Mammary epithelial cell (primary cell): ENCODE measurements around the genes ZNF318 and ABCC10.

DNA sequence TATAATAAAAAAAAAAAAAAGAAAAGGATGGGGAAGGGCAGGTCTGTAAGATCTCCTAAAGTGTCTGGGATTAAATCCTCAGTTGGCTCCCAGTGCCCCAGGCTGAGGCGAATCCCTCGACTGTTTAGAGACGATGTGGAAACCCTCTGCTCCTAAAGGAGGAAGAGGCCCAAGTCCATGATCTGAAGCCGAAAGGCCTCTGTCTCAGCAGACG lies 69.5 kb upstream of the MRPS10 start:
- CAGE, long polyA plus RNA = no peak
- RRBS = no CpG with 5 or more reads among the region's 5 CpGs

DNA sequence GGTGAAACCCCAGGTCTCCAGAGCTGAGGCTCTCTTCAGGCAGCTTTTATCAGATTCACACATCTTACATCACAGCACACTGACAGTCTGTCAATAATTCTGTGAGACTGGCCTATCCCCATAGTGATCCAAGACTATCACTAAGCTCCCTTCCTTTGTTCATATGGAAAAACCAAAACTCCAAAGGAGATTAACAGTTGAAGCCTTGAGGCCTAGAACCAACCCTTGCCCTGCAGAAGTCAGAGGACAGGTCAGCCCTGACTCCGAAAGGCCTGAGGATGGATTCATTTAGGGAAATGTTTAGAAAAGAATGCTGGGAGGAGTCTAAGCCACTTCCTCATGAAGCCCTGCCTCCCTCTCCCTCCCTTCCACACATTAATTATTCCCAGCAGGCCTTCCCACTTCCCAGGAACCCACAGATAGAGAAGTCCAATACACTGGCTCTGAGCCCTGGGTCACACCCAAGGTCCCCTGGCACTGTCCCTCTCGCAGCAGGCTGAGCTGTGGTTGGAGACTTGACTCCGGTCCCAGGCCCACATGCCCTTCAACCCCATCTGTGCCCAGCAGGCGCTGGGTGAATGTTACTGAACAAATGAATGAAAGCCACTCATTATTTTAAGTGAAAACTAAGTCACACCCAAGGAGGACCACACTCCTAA lies 23.1 kb downstream of the TRERF1 start:
- CAGE, long polyA plus RNA = no peak
- RRBS = no CpG with 5 or more reads among the region's 4 CpGs

GRCh38 chr6:42452665-42453038 lies 926 bp upstream of the TRERF1 start:
- CAGE, long polyA plus RNA = no peak
- RRBS = no CpG with 5 or more reads among the region's 31 CpGs

- CAGE, long polyA plus RNA = no peak
Measured at GRCh38 chr6:42777503-42777855, 4.4 kb upstream of the BICRAL start.

DNA sequence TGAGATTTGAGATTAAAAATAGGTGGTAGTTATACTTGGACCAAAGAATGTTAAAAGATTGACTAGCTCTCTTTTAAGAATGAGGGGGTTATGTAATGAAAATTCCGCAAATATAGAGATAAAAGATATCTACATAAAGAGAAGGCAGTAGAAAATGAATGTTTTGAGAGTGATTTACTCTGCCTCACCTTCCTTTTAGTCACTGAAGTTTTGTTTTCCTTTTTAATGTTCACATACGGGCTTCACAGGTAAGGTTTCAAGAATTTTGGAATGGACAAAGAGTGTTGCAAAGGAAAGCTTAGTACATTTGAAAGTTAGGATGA lies 794 bp upstream of the BICRAL start:
- CAGE, long polyA plus RNA = no peak
- RRBS = no CpG with 5 or more reads among the region's 2 CpGs

DNA sequence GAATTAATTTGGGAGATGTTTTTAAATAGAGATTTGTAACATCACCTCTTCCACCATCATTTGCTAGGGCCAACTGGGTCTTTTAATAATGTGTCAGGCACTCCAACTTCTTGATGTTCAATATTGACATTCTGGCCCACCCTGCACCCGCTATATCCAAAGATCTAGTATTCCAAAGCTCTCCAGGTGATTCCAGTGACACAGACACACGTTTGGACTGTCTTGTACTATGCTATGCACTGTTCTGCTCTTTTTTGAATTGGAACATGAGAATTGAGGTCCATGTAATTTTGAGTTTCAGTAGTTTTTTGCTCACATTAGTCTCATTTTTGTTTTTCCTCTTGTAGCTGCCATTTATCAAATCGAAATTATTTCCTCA lies 2.9 kb downstream of the BICRAL start:
- CAGE, long polyA plus RNA = no peak
- RRBS = no CpG with 5 or more reads among the region's 3 CpGs

DNA sequence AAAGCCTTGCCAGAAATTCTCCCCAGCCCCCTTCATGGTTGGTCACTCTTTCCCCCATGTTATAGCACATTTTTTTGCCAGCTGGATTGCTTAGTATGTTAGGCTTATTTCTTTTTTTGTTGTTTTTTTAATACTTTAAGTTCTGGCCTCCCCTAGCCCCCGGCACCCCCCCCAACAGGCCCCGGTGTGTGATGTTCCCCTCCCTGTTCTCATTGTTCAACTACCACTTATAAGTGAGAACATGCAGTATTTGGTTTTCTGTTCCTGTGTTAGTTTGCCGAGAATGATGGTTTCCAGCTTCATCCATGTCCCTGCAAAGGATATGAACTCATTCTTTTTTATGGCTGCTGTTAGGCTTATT lies 27.1 kb downstream of the BICRAL start:
- CAGE, long polyA plus RNA = no peak
- RRBS = no CpG with 5 or more reads among the region's 3 CpGs

DNA sequence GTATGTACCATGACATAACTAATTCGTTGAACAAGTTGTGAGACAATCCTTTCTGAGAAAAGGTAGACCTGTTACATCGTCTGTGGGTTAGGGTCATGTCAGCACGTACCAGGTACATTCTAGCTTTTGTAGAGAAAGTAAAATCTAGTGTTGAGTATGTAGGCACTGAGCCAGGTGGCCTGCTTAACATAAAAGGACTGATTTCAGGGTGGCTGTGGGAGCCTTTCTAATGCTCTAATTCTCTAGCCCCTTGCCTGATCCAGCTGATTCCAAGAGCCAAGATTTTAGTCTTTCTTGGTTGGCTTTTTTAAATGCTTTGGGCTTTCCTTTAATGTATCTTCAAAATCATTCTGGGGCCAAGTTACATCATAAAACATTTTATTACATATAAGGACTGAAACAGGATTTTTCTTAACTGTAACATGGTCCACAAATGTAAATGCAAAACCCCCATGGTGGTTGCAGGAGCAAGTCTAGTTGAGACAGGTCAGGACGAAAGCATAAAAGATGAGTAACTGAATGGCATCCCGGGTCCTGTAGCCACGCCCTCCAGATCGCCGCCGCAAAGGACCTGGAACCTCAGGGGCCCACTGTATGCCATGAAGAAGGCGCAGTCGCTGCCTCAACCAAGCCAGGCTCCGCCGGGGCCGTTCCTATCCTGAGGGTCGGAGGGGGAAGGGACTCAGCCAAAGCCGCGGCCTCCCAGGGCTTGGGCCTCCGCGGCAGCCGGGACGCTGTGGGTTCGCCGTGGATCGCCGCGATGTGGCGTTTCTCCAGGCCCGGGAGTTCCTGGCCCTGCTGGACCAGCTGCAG lies 511 bp downstream of the C6orf226 start:
- CAGE, long polyA plus RNA = no peak
- RRBS = under 1% methylated on average over 16 of the region's 28 CpGs

DNA sequence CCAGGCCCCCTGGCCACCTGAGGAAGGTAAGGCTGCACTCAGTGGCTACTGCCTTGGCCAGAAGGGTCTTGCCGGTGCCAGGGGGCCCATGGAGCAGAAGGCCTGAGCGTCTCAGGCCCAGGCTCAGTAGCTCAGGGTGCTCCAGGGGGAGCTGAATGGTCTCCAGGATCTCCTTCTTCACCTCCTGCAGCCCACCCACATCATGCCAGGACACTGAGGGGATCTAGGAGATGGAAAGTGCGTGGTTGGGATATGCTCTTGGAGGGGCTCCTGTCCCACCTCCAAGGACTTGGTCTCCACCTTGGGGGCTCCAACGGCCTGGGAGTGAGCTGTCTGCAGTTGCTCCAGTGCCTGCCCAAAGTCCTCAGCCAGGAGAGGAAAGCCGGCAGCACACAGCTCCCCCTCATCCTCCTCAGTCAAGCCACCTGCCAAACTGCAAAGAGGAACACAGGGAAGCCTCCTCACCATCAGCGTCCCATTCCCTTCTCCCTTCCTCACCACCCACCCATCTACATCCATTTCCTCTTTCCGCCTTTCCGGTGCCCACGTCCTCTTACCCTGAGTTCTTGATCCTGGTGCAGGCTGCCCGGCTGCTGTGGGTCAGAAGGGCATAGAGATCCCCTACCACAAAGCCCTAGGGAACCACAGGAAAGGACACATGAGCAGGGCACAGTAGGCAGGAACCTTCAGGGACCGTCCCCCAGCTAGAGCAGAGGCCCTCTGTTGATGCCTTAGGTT lies 5.8 kb downstream of the GNMT start:
- CAGE, long polyA plus RNA = no peak
- RRBS = no CpG with 5 or more reads among the region's 11 CpGs

DNA sequence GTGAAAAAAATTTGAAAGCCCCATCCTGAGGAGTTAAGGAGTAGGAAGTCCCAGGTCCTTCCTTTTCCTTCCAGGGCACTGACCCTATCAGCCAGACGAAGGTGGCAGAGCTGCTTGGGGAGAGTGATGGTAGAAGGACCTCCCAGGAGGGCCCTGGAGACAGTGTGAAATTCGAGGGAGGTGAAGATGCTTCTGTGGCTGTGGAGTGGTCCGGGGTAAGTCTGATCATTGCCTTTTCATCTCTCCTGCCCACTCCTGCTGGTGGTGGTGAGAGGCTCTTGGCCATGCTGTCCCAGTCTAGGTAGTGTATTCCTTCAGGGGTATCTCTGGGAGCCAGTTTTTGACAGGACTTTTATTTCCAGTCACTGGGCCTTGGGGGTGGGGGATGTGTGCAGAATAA lies 3.4 kb upstream of the PTK7 start:
- CAGE, long polyA plus RNA = no peak
- RRBS = no CpG with 5 or more reads among the region's 3 CpGs

DNA sequence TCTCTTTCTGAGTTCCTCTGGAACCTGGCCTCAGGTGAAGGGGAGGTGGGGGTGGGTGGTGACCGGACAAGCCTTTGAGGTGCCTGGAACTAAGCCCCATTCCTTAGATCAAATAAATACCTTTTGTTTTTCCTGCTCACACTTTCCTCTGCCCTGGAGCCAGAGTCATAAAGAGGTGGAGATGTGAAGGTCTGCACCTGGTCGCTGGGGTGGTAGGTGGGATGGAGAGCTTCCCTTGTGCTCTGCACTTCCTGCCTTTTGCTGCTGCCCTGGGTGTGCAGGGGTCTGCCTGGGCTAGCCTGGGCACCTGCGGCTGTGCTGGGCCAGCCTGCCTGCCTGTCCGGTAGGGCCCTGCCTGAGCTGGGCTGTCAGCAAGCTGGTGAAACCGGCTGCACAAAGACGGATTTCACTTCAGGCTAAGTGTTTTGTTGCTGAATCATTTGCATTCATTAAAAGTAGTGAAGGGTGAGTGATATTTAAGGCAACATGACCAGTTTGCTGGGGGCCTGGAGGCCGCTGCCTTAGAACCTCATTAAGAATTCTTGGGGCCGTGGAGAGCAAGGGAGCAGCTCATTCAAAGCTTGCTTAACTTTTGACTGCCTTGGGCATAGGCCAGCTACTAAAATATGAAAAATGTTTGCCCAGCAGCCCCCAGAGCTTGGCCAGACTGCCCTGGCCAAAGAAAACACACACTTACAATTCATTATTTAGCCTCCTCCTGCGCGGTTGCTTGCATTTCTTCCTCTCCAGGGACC lies 20.5 kb downstream of the PTK7 start:
- CAGE, long polyA plus RNA = no peak
- RRBS = 5% methylated on average over 2 of the region's 10 CpGs

GRCh38 chr6:43178936-43179503 lies 3.0 kb upstream of the CUL9 start:
- CAGE, long polyA plus RNA = no peak
- RRBS = no CpG with 5 or more reads among the region's 16 CpGs

- CAGE, long polyA plus RNA = no peak
- RRBS = 2% methylated on average over 3 of the region's 33 CpGs
Measured at GRCh38 chr6:43269168-43269808, 26.0 kb downstream of the TTBK1 start.

GRCh38 chr6:43284813-43285985 lies 12.9 kb upstream of the SLC22A7 start:
- CAGE, long polyA plus RNA = no peak
- RRBS = 5% methylated on average over 26 of the region's 90 CpGs

DNA sequence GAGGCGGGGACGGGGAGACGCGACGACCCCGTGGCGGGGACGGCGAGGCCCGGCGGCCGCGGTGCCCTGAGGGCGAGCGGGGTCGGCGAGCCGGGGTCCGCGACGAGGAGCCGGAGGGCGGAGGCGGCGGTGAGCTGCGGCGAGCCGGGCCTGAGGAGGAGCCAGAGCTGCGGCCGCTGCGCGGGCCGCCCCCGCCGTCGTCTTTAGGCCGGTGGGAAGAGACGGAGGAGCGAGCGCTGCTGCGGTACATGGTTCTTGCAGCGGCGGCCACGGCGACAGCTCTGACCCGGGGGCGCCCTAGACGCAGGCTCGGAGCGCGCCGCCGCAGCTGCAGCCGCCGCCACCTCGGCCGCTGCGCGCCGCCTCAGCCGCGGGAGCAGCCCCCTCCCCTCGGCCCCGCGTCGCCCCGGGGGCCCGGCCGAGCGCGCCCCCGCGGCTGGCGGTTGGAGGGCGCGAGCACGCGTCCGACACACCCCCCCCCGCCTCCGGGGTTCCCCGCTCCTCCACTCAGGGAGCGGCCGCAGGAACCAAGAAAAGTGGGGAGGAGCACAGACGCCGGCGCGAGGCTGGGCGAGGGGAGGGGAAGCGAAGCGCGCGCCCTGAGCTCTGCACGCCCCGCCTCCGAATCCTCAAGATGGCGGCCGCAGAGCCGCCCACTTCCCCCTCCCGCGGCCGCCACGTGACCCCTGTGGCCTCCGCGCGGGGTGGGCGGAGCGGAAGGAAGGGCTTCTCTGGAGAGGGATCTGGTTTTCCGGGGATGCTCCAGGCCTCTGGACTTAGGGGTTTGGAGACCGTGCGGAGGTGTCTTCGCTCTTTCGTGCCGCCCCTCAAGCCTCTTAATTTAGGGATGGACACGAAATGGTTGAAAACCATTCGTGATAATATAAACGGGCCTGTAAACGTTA lies at the start of gene ZNF318:
Gene ZNF318 (minus strand): TSS at position 532 of the 905 bp plus-strand sequence.
- CAGE, long polyA plus RNA = no peak
- RRBS = under 1% methylated on average over 44 of the region's 118 CpGs

GRCh38 chr6:43427109-43428030 lies at the start of gene ABCC10:
TSS of gene ABCC10 (plus strand) at chr6:43427541.
- CAGE, long polyA plus RNA = no peak
- RRBS = 17% methylated on average over 11 of the region's 60 CpGs

DNA sequence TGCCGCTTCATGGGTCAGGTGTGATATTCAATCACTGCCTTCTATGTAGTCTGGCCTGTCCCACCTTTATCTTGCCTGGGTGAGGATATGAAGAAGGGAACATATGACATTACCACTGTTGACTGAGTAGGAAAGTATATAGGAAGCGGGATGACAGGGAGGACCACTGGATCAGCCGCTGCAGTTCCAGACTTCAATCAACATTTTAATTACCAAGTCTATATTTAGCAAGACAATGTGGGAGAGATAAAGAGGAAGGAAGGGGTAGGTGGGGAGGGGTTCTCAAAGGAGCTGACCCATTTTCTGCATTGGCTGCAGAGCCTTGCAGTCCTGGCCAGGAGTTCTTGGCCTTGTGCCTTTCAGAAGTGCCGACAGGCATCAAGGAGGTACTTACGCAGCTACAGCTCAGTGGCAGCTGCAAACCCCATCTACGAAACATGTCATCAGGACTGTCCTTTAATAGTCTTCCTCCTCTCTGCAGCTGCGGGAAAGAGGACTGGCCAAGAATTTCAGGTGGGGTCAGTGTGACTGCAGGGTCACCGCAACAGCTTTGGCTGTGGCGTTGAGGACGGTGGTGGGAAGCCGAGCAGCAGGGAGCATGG lies 1.6 kb upstream of the LRRC73 start:
- CAGE, long polyA plus RNA = no peak
- RRBS = no CpG with 5 or more reads among the region's 11 CpGs

- CAGE, long polyA plus RNA = no peak
- RRBS = 100% methylated on average over 1 of the region's 12 CpGs
Measured at GRCh38 chr6:43520926-43521892, 4.3 kb downstream of the POLR1C start.

GRCh38 chr6:43621340-43622238 lies 7.5 kb downstream of the GTPBP2 start:
- CAGE, long polyA plus RNA = no peak
- RRBS = no CpG with 5 or more reads among the region's 19 CpGs

- CAGE, long polyA plus RNA = no peak
- RRBS = no CpG with 5 or more reads among the region's 15 CpGs
Measured at GRCh38 chr6:43667083-43668032, 20.2 kb downstream of the MRPS18A start.